ENCODE measurements around a stretch of chr11.

GRCh38 chr11:129323845-129324472 lies 51.7 kb upstream of the BARX2 start:
- PRO-cap, 2 experiments: no peak in any of the 2 experiments

- PRO-cap, 2 experiments: no peak in any of the 2 experiments
Observed at GRCh38 chr11:129369537-129370018, 6.1 kb upstream of the BARX2 start.

DNA sequence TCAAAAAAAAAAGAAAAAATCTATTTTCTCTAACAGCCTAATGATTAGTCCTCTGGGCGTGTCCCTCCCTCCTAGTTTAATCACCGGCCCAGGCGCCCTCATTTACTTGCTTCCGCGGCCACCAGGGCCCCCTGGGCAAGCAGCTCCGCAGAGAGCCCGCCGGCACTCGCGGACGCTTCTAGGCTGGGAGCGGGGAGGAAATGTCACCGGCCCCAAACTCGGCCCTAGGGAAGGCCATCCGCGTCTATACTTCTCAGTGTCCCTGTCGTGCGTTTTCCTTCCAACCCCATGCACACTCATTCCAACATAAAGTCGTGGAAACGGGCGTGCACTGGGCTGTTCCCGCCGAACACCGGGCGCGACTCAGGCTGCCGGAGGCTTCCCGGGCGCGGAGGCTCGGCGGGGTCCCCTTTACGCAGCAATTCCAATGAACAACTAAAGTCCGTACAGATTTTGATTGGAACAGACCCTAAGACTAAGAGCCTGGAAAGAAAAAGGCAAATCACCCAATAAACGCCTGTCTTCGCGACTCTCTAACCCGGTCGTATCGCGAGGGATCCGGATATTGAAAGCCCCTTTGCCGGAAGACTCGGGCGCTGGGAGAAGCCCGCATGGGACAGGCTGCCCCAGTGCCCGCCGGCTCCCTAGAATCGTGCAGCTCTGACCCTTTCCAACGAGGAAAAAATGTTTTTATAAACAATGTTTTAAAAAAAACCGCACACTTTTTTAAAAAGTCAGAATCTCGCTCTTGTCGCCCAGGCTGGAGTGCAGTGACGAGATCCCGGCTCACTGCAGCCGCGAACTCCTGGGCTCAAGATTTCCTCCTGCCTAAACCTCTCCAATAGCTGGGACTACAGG lies 1.4 kb upstream of the BARX2 start:
- PRO-cap, 2 experiments: no peak in any of the 2 experiments

DNA sequence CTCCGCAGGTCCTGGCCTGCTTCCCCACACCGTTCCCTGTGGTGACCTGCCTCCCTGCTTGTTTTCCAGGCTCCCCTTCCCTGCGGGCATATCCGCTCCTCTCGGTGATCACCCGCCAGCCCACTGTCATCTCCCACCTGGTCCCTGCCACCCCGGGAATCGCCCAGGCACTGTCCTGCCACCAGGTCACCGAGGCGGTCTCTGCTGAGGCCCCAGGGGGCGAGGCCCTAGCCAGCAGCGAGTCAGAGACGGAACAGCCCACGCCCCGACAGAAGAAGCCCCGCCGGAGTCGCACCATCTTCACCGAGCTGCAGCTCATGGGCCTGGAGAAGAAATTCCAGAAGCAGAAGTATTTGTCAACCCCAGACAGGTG lies 61.0 kb downstream of the BARX2 start:
- PRO-cap, 2 experiments: no peak in any of the 2 experiments

DNA sequence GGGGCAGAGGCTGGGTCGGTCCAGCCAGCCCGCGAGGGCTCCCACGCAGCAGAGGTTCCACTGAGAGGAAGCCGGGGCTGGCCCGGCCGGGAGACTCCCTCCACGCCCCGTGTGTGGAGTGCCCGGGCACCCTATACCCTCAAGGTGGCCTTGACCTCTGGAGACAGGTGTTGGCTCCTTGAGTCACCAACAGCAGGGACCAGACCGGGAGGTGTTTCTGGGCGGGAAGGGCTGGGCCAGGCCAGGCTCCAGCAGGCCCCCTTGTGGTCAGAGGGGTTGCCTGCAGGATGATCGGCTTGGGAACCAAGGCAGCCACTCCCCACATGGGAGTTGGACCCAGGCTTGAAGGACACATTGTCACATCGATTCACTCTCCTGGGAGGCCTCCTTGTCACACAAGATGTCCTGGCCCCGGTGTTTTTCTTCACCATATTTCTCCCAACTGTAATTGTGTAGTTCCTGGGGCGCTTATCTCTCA lies 119.6 kb upstream of the TMEM45B start:
- PRO-cap, 2 experiments: no peak in any of the 2 experiments

- PRO-cap, 2 experiments: no peak in any of the 2 experiments
Observed at GRCh38 chr11:129817062-129818160, 1.8 kb downstream of the TMEM45B start.

- PRO-cap, 2 experiments: no peak in any of the 2 experiments
Observed at GRCh38 chr11:130071351-130071733, 1.6 kb downstream of the APLP2 start.

DNA sequence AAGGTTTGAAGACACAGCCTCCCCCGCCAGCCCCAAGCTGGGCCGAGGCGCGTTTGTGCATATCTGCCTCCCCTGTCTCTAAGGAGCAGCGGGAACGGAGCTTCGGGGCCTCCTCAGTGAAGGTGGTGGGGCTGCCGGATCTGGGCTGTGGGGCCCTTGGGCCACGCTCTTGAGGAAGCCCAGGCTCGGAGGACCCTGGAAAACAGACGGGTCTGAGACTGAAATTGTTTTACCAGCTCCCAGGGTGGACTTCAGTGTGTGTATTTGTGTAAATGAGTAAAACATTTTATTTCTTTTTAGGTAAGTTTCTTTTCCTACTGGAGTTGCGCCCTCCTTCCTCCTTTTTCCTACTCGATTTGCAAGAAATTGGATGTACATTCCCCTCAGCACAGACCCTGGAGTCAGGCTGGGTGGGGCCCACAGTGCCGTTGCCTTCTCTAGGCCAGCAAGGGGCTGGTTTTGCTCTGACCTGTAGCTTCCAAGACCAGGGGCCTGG lies 50.5 kb downstream of the ST14 start:
- PRO-cap, 2 experiments: no peak in any of the 2 experiments

- PRO-cap, 2 experiments: no peak in any of the 2 experiments
Observed at GRCh38 chr11:130318739-130319057, 4.0 kb upstream of the ZBTB44 start.

- PRO-cap, 2 experiments: no peak in any of the 2 experiments
Observed at GRCh38 chr11:130331192-130331805, 16.6 kb upstream of the ZBTB44 start.

DNA sequence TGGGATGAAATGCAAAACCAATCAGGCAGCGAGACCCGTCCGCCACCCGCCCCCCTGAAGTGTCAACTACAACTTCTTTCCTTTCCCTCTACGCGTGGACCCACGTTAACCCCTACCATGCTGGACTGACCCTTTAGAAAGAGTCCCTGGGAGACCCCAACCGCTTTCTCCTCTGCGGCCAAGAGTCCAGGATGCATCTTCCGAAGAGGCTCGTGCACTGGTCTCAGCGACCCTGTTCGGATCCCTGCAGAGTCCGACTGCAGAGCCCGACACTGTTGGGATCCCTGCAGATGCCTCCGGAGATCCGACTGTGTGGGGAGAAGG lies 311 bp upstream of the ADAMTS8 start:
- PRO-cap, 2 experiments: no peak in any of the 2 experiments

DNA sequence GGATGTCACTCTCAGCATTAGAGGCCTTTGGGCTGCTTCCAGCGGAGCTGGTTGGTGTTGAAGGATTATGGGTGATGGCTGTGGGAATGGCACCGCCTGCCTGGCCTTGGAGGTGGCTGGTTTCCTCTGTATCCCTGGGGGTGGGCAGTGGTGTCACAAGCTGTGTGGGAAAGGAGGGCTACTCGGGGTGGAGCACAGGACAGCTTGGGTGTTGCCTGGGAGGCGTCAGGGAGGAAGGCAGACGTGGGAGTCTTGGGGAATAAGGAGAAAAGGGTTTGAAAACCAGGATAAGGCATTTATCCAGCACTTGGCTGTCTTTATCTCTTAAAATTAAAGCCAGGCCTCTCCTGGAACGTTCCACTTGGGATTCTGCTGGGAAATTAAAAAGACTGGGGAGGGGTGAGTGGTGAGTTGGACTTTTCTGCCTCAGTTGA lies 71.9 kb downstream of the ADAMTS15 start:
- PRO-cap, 2 experiments: no peak in any of the 2 experiments

DNA sequence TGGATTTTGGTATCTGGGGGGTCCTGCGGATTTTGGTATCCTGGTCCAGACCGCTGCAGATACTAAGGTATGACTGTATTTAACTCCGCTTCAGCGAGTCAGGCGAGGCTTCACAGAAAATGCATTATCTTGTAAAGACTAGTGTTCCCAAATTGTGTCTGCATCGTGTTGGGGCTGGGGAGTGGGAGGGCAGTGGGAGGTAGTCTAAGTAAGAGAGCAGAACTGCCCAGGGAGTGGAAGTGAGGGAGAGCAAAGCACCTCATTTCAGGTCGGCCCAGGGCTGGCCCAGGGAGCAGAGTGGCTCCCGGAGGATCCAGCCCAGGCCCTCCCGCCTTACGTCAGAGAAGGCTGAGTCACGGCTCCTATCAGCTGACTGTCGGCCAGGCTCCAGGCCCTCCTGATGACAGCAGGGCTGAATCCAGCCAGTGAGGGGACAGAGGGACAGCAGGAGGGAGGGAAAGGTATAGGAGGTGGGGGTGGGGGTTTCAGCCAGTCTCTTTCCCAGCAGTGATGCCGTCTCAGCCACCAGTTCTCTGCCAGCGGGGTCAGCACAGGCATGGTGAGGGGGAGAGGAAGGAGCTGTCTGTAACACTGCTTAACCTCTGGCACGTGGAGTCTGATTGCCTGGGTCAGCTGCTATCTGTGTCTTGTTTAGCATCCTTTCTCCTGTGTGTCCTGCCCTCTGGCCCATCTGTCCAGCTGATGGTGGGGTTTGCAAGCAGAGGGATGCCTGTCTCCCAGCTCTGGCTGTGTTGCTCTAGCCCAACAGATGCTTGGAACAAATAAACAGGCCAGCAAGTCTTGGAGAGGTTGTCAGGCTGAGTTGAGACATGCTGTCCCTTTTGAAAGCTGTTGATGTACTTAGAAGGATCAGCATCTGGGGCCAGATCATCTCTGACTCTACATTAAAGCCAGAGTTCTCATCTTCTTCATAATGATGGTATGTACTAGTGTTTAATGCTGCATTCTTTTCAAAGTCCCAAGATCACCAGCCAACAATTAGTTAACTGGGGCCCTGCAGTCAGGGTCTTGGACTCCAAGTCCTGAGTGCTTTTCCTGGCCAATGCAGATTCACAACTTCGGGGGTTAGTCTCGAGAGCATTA lies 74.0 kb downstream of the ADAMTS15 start:
- PRO-cap, 2 experiments: peak in 2 of 2 experiments; most common plus-strand start position 492 of the sequence (in 2); most common minus-strand start position 299 of the sequence (in 2)

- PRO-cap, 2 experiments: no peak in any of the 2 experiments
Observed at GRCh38 chr11:130645400-130646029, 197.1 kb downstream of the ADAMTS15 start.

DNA sequence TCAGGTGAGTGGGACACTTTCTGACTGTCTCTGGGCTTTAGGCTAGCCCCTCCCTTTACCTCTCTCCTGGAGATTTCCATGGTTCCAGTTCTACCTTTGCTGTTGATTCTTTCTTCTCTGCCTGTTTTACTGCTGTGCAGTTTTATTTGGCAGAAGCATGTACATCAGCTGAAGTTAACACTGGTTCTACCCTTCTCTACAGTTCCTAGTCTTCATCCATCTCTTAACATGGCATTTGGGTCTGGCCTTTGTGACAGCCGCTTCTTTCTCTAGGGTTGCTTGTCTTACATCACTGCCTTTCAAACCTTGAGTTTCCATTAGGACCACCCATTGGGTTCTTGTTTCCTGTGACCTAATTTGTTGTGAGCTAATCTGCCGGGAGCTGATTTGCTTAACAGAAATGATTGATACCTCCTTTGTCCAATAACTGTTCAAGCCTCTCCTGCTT lies 131.1 kb downstream of the SNX19 start:
- PRO-cap, 2 experiments: no peak in any of the 2 experiments

DNA sequence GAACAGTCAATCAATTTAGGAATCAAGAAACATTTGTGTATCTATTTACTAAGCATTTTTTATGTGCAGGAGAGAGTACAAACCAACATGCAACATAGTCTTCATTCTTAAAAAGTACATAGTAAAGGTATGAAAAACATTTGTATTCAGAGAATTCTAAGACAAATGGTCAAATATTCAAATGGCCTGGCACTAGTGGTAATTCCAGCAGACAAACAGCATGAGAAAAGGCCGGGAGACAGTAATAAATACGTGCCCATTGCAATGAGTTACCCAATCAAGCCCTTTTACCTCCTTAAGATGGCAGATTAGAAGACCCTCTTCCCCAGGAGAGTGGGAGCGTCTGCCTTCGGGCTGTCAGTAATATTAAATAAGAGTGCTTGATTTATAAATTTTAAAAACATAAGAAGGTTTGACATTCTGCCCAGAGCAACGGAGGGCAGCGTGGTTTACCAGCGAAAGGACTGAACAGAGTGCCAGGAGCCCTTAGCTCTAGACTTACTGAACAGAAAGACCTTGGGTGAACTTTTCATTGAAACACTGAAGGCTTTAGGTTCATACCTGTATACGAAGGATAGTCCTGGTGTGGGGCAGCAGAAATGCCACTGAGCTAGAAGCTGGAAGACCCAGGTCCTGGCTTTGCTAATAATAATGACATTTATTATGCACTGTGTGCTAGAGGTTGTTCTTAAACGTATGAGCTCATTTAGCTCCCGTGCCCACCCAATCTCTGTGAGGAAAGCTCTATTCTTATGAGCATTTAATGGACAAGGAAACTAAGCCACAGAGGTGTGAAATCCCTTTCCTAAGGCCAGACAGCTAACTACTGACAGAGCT lies 49.8 kb downstream of the SNX19 start:
- PRO-cap, 2 experiments: no peak in any of the 2 experiments

DNA sequence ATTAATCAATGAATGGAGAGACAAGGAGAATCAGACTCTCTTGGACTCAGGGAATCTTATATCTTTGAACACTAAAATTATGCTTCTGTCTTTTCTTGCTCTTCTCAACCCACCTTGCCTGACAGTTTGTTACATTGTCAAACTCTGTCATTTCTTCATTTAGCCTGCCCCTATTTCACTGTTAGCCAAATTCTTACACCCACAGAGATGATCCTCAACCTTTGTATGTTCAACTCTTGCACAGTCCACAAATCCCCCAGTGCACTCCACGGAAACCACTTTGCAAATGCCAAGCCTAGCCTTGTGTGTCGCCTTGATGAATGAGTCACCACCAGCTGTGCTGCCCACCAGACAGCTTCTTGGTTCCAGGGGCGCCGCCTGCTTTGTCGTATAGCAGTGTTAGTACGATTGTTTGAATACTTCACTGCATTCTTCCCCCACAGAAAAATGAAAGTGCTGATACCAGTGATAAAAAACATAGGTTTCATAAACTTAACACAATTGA lies 686.2 kb downstream of the NTM start:
- PRO-cap, 2 experiments: no peak in any of the 2 experiments

DNA sequence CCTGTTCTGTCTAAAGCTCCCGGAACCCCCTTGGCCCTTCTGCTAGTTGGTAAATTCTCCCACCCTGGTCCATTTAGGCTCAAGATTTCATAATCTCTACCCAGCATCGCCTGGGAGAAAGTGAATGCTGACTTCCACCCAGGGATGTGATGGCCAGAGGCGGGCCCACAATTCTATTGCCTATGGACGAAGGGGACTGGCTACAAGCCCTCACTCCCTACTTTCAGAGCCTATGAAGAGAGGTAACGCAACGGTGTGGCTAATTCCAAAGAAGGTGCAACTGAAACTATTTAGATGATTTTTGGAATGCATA lies 462.0 kb downstream of the OPCML start:
- PRO-cap, 2 experiments: no peak in any of the 2 experiments

GRCh38 chr11:133742511-133742932 lies 102.8 kb downstream of the SPATA19 start:
- PRO-cap, 2 experiments: no peak in any of the 2 experiments

DNA sequence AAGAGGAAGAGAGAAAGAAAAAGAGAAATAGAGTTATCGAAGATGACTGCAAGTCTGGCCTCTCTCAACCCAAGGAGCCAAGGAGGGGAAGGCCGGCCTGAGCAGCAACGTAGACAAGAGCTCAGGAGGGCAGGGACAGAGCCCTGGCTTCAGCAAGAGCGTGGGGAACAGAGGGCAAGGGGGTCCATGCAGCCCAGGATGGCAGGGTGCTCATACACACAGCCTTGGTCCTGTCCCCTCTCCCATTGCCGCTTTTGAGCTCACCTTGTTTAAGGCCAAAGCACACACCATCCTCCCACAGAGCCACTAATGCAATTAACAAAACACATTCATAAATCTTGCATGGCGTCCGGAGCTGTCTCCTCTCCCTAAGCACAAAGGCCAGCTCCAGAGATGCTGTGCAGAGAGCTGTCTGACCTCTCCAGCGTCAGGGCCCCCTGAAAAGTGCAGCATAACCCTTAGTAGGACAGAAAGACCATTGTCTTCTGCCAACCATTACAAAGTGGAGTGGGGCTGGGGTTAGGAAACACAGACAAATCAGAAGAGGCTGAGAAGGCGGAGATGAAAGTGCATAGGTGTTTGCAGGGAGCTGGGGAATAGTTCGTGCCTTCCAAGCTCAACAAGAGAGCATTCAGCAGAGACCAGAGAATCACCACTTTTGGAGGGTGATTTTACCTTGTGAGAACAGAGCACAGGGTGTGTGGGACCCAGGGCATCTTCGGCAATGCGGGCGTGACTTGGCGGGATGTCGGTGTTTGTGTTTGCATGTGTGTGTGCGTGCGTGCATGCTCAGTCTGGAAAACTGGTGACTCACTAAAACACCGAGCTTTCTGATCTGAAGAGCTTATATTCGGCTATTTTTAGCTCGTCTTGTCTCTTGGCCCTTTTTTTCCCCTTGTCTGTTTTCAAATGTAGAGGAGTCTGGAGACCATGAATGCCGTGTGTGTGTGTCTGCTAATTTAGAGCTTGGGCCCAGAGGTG lies 28.2 kb upstream of the JAM3 start:
- PRO-cap, 2 experiments: no peak in any of the 2 experiments

Measured in right ventricle myocardium (tissue), 1 donor.